Kidney (tissue), 2 donors: ENCODE results near the gene RGCC.

- PRO-cap = no peak
- RRBS = no CpG with 5 or more reads among the region's 4 CpGs
Measured at GRCh38 chr13:41306401-41306778, 4.7 kb upstream of the NAA16 start.

GRCh38 chr13:41312192-41312602 is 1.1 kb downstream of the NAA16 start:
- PRO-cap = no peak
- RRBS = no CpG with 5 or more reads among the region's 11 CpGs

DNA sequence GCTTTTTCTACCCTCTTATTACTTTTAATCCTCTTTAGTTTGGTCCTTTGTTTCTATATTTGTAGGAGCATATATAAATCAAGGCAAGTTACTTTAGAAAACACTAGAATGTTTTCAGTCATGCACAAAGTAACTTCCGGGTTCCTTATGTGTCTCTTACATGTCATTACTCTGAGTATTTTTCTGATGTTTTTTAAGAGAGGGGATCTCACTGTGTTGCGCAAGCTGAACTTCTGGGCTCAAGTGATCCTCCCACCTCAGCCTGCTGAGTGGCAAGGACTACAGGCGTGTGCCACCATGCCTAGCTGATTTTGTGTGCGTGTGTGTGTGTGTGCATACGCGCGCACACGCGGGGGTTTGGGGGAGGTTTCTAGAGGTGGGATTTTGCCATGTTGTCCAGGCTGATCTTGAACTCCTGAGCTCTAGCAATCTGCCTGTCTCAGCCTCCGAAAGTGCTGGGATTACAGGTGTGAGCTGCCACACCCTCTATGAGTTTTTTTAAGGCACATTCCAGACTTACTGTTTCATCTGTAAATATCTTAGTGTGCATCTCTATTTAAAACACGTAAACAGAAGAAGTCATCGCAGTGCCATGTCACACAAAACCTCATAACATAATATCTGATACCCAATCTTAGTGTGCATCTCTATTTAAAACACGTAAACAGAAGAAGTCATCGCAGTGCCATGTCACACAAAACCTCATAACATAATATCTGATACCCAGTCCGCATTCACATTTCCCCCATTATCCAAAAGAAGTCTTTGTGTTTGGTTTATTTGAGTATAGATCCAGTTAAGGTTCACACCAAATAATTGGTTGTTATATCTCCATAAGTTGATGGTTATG is 45.0 kb downstream of the NAA16 start:
- PRO-cap = no peak
- RRBS = no CpG with 5 or more reads among the region's 15 CpGs

DNA sequence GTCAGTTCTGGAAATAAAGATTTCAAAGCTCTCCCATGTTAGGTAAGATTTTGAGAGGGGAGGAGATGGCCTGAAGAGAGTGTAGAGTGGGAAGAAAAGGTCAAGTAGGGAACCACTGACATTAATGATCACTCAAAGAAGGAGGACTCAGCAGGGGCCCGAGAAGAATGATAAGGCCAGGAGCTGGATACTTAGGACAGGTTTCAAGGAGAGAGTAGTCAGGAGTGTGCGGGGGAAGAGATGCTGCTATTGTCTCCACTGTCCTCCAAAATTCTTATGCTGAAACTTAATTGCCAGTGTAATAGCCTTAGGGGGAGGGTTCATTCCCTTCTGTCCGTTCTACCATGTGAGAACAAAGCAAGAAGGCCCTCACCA is 40.0 kb upstream of the RGCC start:
- PRO-cap = no peak
- RRBS = no CpG with 5 or more reads among the region's 3 CpGs

DNA sequence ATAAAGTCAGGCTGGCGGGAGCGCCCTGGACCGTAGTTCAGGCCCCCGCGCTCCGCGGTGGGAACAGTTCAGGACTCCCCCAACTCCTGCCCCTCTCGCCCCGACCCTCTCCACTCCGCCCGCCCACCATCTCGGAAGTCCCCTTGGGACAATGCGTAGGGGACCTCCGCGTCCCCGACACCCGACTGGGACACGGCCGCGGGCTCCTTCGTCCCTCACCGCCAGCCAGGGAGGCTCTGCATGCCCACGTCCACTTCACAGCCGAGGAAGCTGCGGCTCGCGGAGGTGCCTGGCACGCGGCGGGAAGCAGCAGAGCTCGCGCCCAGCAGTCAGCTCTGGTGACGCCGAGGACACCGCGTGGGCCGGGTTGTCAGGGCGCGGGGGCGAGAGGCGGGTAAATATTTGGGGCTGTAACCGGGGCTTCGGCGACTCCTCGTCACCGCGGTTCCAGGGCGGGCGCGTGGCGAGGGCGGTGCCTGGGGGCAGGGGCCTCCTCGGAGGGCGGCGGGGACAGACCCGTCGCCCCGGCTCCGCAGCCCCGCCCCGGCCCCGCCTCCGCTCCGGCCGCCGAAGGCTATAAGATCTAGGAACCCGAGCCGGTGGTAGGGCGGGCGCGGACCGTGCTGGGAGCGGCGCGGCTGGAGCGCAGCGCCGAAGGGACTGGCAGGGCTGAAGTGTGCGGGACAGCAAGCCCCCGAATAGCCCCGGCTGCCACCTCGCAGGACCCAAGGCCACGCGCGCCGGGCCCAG is at the start of gene RGCC:
TSS of gene RGCC (plus strand) at position 605 of the 750 bp plus-strand sequence.
- PRO-cap = bidirectional peak, plus-strand start at position 605 of the sequence, minus-strand start at position 465 of the sequence
- RRBS = 2% methylated on average over 31 of the region's 86 CpGs

DNA sequence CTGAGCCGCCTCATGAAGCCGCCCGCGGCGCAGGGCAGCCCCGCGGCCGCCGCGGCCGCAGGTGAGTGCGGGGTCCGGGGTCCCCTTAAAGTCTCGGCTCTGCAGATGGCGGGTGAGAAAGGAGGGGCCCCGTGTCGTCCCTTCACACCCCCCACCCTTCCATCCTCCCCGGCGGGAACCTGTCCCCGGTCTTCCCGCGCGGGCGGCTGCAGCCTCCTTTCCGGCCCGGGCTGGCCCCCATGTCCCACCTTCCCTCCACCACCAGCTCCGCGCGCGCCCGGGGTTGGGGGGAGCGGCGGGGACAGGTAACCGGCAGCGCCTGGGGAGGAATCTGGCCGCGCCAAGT is 319 bp downstream of the RGCC start:
- PRO-cap = no peak
- RRBS = 3% methylated on average over 22 of the region's 37 CpGs

DNA sequence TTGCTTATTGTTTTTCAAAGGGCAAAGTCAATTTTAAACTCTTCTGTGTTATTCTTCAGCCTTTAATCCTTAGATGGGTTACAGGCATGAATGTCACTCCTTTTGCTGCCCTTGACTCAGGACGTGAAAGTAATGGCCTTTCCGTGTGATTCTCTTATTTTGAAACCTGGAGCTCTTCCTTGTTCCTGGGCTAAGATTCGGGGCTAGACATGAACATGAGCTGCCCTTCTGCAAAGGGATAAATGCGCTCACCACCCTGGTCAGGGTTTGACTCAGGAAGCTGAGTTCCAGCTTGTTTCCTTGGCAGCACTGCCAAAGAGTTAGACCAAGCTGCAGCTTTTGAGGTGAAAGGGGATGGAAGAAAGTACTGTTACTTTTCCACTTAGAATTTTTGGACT is 2.0 kb downstream of the RGCC start:
- PRO-cap = no peak
- RRBS = no CpG with 5 or more reads among the region's 4 CpGs

DNA sequence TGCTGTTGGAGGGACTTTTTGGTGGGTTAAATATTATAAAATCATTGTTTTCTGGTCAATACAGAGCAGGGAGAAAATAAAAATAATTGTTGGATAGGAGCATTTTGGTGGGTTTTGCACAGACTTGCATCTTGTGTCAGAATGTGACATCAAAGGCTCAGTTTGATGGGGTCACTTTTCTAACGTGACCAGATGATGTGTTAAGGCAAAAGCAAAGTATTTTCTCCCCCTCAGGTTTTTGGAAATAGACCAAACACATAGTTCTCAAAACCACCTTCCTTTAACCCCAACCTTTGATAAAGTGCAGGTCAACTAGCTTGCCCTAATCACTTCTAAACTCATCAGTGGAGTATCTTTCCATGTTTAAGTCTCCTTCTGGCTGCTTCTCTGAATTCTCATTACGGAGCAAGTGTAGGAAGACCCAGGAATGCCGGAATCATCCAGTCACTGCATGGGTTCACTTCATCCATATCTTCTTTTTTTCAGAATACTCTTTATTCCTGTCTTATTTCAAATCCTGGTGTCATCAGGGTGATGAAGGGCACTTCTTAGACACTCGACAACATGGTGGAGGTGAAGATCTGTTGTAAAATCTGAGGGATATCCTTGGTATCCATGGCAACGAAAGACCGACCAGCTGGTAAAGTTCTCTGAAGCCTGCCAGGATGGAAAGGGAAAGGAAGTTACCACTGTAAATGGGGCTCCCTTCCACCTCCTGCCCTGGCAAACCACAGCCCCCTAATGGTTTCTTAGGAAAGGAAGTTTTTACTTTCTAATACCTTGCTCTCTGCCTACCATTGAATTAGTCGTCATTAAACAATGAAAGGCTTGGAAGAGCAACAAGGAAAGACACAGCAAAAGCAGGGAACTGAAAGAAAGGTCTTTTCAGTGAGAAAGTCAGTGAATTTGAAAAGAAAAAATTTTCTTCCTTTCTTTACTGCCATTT is 110.6 kb downstream of the RGCC start:
- PRO-cap = no peak
- RRBS = no CpG with 5 or more reads among the region's 7 CpGs

- PRO-cap = no peak
- RRBS = no CpG with 5 or more reads among the region's 2 CpGs
Measured at GRCh38 chr13:41652603-41653070, 195.3 kb downstream of the RGCC start.

DNA sequence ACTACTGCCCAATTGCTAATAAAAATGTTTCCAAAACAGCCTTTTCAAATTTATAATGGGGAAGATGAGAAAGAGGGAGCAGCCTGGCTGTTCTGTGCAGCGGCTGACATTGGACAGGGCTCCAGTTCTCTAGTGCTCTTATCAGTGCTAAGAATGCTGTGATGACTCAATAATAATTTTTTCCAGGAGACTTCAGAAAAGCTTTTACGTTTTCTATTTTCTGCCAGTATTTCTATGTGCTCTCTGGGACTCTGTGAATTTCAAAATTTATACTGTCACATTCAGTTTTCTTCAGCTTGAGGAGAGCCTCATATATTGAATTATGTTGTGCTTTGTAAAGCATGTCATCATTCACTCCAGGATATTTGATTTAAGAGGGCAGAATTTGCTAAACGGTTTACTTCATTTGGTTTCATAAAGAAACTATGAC is 209.6 kb downstream of the VWA8 start:
- PRO-cap = no peak
- RRBS = no CpG with 5 or more reads among the region's 3 CpGs

- PRO-cap = no peak
- RRBS = no CpG with 5 or more reads among the region's 4 CpGs
Measured at GRCh38 chr13:41851388-41851992, 109.4 kb downstream of the VWA8 start.

- PRO-cap = no peak
- RRBS = no CpG with 5 or more reads among the region's 4 CpGs
Measured at GRCh38 chr13:41875853-41876724, 84.8 kb downstream of the VWA8 start.

DNA sequence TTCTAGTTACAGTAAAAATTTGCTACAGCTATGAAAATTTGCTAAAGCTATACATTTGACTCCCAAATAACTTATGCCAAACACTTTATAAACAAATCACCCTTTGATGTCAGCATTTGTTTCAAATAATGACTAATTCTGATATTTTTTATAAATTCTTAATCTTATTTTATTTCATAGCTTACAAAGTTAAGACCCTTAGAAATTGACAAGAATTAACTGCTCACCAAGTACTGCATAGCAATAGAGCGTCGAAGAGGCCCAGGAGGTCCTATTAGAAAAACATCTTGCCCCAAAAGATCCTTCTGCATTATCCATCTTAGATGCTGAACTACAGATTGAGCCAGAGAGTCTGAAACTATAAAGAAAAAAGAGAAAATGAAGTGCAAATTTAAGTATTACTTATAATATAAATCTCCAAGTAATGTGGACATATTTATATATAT is 49.1 kb downstream of the VWA8 start:
- PRO-cap = no peak
- RRBS = no CpG with 5 or more reads among the region's 2 CpGs

DNA sequence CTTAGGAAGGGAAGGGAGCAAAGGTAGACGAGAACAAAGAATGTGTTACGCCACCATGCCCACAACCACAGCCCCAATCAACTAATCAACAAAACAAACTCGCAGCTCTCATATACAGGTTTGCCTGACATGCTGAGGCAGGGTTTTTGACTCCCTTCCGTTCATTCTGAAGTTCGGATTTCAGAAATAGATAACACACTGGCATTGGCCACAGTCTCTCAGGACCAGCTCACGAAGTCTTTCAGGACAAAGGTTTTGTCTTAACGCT is 13.7 kb upstream of the VWA8 start:
- PRO-cap = no peak
- RRBS = no CpG with 5 or more reads among the region's 7 CpGs

GRCh38 chr13:42137651-42138278 is 89.3 kb downstream of the DGKH start:
- PRO-cap = no peak
- RRBS = no CpG with 5 or more reads among the region's 3 CpGs

- PRO-cap = unidirectional peak, minus-strand start at chr13:42140026
- RRBS = no CpG with 5 or more reads among the region's 3 CpGs
Measured at GRCh38 chr13:42139961-42140462, 91.6 kb downstream of the DGKH start.

- PRO-cap = no peak
- RRBS = no CpG with 5 or more reads among the region's 5 CpGs
Measured at GRCh38 chr13:42524588-42525673, 49.0 kb upstream of the TNFSF11 start.

DNA sequence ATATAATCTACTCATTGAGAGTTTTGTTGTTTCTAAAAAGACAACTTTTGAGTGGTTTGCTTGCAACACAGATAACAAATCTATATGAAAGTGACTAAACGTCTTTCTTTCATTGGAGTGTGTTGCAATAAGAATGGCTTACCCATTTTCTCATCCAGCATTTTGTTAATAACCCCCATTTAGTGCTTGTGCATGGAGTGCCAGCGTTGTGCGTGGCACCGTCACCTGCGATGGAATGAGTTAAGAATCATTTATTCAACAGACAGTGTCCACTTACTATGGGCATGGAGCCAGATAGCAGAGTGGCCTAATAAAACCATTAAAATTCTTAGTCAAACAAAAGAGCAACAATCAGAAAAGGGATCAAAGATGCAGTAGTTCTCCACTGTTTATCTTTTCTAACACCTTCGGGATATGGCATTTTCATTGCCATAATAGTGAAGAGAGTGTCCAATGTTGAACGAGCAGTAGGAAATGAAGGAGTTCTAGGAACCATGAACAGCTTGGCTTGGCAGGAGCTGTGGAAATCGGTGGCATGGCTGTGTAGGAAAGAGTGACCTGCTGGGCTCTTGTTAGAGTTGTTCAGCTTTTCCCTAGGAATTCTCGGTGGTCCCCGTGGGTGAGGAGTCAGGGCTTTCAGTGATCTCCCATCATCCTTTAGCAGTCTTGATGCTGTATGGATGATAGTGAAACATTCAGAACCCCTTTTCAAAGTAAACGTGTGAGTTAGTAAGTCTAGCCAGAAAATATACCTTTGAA is 2.0 kb downstream of the TNFSF11 start:
- PRO-cap = no peak
- RRBS = no CpG with 5 or more reads among the region's 11 CpGs

GRCh38 chr13:43327525-43328065 is 304.2 kb downstream of the DNAJC15 start:
- PRO-cap = no peak
- RRBS = no CpG with 5 or more reads among the region's 1 CpG

- PRO-cap = bidirectional peak, plus-strand start at chr13:43785915, minus-strand start at chr13:43785711
- RRBS = 2% methylated on average over 41 of the region's 70 CpGs
Measured at GRCh38 chr13:43785564-43786409, 985 bp downstream of the ENOX1 start.